ENCODE results near the gene DAPL1.

- CAGE, long polyA plus RNA: no peak
- RRBS: no CpG with 5 or more reads among the region's 3 CpGs
These were observed 10.8 kb upstream of the NR4A2 start for GRCh38 chr2:156343248-156343885.

DNA sequence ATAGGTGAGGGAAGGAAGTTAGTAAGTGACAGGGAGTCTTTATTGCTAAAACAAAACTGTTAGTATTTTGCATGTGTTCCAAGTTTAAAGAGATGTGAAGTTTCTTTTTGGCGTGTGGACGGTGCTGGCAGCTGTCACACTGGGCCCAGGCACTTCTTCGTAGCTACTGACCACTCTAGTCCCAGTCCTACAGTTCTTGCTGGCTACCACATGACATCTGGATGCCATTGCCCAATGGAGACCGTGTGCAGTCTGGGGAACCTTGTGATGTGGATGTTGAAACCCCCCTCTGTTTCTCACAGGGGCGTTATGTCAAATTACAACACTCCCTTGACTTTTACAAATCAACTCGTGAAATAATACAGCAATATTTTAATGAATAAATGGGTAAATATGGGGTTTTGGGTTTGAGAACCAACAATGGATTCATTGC is 1.1 kb downstream of the GPD2 start:
- CAGE, long polyA plus RNA: no peak
- RRBS: no CpG with 5 or more reads among the region's 6 CpGs

DNA sequence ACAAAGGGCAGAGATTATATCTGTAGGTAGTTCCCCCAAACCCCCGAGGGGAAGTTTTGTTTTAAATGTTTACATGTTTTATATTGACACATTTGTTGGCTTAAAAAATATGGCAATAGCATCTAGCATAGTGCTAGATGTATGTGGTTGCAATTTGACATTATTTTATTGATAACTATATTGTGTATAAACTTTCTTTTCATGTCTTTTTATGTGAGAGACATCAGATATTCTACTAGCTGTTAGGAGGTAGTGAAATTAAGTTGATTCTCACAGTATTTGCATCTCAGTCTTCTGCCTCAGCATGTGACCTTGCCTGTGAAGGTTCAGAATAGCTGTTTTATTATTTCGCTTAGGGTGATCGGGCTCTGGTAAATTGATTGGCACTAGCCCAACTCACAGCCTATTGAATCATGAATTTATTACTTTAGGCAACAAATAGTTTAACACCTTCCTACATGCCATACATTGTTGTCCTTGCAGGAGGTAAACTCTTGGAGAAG is 101.8 kb downstream of the GPD2 start:
- CAGE, long polyA plus RNA: no peak
- RRBS: no CpG with 5 or more reads among the region's 3 CpGs

- CAGE, long polyA plus RNA: no peak
- RRBS: no CpG with 5 or more reads among the region's 2 CpGs
These were observed 107.0 kb downstream of the GPD2 start for GRCh38 chr2:156543003-156543656.

- CAGE, long polyA plus RNA: no peak
- RRBS: no CpG with 5 or more reads among the region's 15 CpGs
These were observed 364.8 kb upstream of the GALNT5 start for GRCh38 chr2:156892505-156893293.

GRCh38 chr2:157246828-157247291 is 10.6 kb upstream of the GALNT5 start:
- CAGE, long polyA plus RNA: no peak
- RRBS: no CpG with 5 or more reads among the region's 4 CpGs

DNA sequence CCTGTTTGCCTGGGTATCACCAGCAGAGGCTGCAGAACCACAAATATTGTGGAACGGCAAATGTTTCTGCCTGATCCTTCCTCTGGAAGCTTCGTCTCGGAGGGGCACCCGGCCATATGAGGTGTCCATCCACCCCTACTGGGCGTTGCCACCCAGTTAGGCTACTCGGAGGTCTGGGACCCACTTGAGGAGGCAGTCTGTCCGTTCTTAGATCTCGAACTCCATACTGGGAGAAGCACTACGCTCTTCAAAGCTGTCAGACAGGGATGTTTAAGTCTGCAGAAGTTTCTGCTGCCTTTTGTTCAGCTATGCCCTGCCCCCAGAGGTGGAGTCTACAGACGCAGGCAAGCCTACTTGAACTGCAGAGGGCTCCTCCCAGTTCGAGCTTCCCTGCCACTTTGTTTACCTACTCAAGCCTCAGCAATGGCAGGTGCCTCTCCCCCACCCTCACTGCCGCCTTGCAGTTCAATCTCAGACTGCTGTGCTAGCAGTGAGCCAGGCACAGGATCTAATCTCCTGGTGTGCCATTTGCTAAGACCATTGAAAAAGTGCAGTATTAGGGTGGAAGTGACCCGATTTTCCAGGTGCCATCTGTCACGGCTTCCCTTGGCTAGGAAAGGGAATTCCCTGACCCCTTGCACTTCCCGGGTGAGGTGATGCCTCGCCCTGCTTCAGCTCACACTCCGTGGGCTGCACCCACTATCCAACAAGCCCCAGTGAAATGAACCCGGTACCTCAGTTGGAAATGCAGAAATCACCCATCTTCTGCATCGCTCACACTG is 40.8 kb downstream of the CYTIP start:
- CAGE, long polyA plus RNA: no peak
- RRBS: no CpG with 5 or more reads among the region's 19 CpGs

- CAGE, long polyA plus RNA: no peak
- RRBS: no CpG with 5 or more reads among the region's 3 CpGs
These were observed 39.7 kb downstream of the CYTIP start for GRCh38 chr2:157404069-157404784.

DNA sequence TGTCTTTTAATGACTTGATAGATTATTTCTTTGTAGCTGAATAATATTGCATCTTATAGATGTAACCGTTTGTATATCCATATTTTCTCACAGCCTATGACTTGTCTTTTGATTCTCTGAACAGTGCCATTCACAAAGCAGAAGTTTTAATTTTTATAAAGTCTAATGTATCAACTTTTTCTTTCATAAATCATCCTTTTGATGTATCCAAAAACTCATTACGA is 34.0 kb downstream of the CYTIP start:
- CAGE, long polyA plus RNA: no peak
- RRBS: no CpG with 5 or more reads among the region's 2 CpGs

GRCh38 chr2:157420735-157421681 is 22.9 kb downstream of the CYTIP start:
- CAGE, long polyA plus RNA: no peak
- RRBS: no CpG with 5 or more reads among the region's 6 CpGs

GRCh38 chr2:157831192-157831619 is 44.9 kb downstream of the ACVR1 start:
- CAGE, long polyA plus RNA: no peak
- RRBS: no CpG with 5 or more reads among the region's 2 CpGs

- CAGE, long polyA plus RNA: no peak
These were observed 44.6 kb downstream of the ACVR1 start for GRCh38 chr2:157831620-157831804.

- CAGE, long polyA plus RNA: no peak
- RRBS: no CpG with 5 or more reads among the region's 2 CpGs
These were observed 34.0 kb downstream of the ACVR1 start for GRCh38 chr2:157842057-157842580.

DNA sequence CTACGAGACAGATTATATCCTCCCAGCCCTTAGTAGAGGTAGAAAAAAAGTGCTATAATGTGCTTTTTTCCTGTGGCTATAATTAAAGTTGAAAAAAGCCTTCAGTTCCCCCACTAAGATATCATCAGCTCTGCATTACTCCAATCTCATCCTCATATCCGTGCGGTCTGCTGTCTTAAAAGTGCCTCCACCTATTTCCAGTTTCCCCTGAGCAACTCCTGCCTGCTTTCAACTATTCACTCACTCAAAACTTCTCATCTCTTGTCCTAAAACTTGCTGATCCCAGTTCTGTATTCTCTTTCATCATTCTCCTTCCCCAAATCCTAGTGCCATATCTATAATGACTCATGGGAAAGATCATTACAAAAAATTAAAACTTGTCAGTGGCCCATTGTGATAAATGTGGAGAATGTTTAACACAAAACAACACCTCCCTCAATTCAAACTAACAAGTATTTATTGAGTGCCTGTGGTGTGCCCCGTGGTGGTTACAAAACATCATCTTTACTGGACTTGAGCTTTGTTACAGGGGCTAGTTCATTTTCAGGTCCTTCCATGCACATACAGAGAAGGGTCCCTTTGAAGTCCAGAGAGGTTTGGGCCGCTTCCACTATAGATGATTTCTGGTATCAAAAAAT is 19.9 kb downstream of the ACVR1 start:
- CAGE, long polyA plus RNA: no peak
- RRBS: no CpG with 5 or more reads among the region's 5 CpGs

- CAGE, long polyA plus RNA: no peak
- RRBS: no CpG with 5 or more reads among the region's 5 CpGs
These were observed 2.1 kb downstream of the ACVR1 start for GRCh38 chr2:157873812-157874582.

DNA sequence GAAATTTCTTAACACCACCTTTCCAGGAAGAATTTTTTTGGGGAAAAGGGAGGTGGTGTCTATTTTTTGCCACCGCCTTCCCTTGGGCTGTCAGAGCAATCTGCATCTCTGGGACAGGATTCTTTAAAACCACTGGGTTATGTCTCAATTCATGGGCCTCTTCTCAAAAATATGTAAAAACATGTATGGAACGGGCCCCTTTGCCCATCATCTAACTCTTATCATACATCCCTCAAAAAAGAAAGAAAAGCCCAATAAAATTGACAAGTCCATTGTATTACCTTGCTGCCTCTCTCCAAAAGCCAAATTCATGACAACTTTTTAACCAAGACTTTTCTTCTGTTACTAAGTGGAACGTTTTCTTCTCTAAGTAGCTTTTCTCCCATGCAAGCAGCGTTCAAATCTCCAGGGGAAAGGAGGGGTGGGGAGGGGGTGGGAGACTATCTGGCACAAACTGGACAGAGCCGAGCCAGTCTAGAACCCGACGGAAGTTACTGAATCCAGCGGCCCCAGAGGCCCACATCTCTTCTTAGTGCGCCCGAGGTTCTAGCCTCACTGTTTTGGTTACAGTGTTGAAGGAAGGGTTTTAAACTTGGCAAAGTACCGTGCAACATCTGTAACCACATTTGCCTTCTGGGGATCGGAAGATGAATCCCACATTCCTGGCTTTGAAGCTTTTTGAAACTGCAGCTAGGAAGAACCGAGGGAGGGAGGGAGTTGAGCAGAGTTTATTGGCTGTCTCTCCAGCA is 1.4 kb downstream of the ACVR1 start:
- CAGE, long polyA plus RNA: no peak
- RRBS: no CpG with 5 or more reads among the region's 13 CpGs

DNA sequence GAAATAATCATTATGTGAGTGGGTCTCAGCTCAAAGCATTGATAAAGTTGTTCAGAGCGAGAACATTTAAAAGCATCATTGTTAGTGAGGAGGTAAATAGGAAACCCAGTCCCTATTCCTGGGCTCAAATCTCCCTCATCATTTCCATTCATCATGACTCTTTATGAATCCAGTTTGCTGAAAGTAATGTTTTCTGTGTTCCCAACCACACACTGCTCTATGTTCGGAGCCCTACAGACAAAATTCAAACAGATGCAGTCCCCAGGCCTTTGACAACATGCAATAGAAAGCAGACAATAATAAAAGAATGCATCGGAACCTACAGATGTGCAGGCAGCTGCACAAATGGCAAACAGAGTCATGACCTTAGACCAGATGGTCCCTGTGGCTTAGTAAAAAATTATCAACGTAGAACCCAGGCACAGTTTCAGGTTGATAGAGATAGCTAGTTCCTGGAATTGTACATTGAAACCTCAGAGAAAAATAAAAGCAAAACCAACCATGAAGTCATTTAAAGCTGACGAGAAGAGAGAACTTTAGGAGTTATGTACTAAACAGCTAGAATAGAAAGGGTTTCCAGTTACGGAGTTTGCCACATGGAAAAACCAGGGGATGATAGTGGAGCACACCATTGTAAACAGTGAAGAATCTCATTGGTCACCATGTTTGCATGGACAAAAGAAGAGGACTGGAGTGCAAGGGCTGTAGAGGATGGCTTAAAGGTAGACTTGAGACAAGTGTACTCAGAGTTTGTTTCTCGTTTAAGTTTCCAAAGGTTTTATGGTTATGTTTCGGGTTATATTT is 23.1 kb upstream of the ACVR1 start:
- CAGE, long polyA plus RNA: no peak
- RRBS: no CpG with 5 or more reads among the region's 8 CpGs

DNA sequence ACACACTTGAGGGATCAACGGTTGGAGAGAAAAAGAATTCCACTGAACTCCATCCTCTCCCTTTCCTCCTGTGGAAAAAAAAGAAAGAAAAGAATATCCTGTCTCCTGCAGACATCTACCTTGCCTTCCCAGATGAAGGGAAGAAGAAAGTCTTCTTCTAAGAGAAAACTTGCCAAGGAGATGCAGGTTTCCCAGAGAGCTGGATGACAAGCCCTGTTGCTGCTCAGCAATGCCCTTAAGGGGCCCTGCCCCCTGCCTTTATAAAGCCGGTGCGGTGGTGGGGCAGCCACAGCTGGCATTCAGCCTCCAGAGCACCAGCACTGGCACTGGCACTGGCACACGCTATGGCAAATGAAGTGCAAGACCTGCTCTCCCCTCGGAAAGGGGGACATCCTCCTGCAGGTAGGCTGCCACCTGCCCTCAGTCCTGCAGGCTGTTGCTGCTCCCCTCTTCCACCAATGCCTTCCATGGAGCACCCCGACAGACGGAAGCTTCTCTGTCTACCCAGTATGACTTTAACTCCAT is at the start of gene DAPL1:
Gene DAPL1 (plus strand): TSS at position 289 of the 525 bp plus-strand sequence.
- CAGE, long polyA plus RNA: no peak
- RRBS: no CpG with 5 or more reads among the region's 7 CpGs

GRCh38 chr2:159126863-159127617 is 158.6 kb downstream of the TANC1 start:
- CAGE, long polyA plus RNA: no peak
- RRBS: no CpG with 5 or more reads among the region's 8 CpGs

GRCh38 chr2:159141165-159141740 is 145.2 kb downstream of the WDSUB1 start:
- CAGE, long polyA plus RNA: no peak
- RRBS: no CpG with 5 or more reads among the region's 4 CpGs

All from osteoblast (primary cell).